ENCODE measurements around the genes HLA-E and PPP1R18.

DNA sequence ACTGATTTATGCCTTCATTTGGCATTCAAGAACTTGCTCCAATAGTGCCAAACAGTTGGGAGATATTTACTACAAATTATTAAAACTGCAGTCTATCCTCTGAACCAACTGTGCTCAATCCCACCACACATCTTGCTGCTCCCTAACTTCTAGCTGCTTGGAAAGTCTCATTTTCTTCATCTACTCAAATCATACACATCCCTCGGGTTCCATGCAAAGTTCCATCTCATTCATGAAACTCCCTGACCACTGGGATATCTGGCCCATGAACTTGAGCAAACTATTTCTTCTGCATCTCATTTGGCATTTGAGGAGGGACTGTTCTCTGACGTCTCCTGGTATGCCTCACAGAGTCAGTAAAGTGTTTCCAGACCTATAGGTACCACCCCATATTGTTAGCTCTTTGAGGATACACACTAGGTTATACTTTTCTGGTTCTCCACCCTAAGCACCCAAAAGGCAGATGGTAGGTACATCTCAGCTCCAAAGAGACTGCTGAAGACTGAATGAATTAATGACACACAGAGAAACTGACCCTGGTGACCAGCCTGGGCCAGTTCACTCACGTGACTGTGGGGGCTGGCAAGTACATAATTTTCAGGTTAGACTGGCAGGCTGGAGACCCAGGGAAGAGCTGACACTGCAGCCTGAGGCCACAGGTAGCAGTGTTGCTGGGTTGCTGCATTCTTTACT lies 36.7 kb upstream of the TRIM39 start:
- RAMPAGE, long total RNA = no peak
- RRBS = no CpG with 5 or more reads among the region's 3 CpGs
PRO-cap:
- standard = no peak
- CoPRO, capped RNA only, 2 experiments = no peak in any of the 2 experiments
- CoPRO, capped and uncapped RNA, 2 experiments = no peak in any of the 2 experiments
- CoPRO, uncapped RNA only, 2 experiments = peak in 1 of 2 experiments; most common minus-strand start position 391 of the sequence (in 1)
CAGE:
- cytosol, long polyA plus RNA = no peak
- long polyA plus RNA = no peak
- nucleolus, long total RNA = no peak
- nucleus, long polyA plus RNA = no peak

DNA sequence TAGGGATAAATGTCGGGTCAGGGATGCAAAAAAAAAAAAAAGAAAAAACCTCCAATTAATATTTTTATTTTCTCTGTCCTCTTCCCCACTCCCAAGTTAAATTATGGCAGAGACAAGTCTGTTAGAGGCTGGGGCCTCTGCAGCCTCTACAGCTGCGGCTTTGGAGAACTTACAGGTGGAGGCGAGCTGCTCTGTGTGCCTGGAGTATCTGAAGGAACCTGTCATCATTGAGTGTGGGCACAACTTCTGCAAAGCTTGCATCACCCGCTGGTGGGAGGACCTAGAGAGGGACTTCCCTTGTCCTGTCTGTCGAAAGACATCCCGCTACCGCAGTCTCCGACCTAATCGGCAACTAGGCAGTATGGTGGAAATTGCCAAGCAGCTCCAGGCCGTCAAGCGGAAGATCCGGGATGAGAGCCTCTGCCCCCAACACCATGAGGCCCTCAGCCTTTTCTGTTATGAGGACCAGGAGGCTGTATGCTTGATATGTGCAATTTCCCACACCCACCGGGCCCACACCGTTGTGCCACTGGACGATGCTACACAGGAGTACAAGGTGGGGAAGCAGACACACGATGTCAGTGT lies 2.6 kb downstream of the TRIM39 start:
- RAMPAGE, long total RNA = no peak
- RRBS = 100% methylated on average over 1 of the region's 16 CpGs
PRO-cap:
- standard = no peak
- CoPRO, capped RNA only, 2 experiments = no peak in any of the 2 experiments
- CoPRO, capped and uncapped RNA, 2 experiments = no peak in any of the 2 experiments
- CoPRO, uncapped RNA only, 2 experiments = no peak in any of the 2 experiments
CAGE:
- cytosol, long polyA plus RNA = no peak
- long polyA plus RNA = no peak
- nucleolus, long total RNA = no peak
- nucleus, long polyA plus RNA = no peak

GRCh38 chr6:30489026-30489629 lies at the start of gene HLA-E:
Gene HLA-E (plus strand): TSS chr6:30489509.
- RAMPAGE, long total RNA = start-site peak on the plus strand at chr6:30489508-30489513, 284 and 119 reads in 2 replicates
- RRBS = no CpG with 5 or more reads among the region's 26 CpGs
PRO-cap:
- standard = bidirectional peak, plus-strand start at chr6:30489512, minus-strand start at chr6:30489285
- CoPRO, capped RNA only, 2 experiments = peak in 2 of 2 experiments; most common plus-strand start chr6:30489512 (in 2); most common minus-strand start chr6:30489285 (in 1)
- CoPRO, capped and uncapped RNA, 2 experiments = peak in 2 of 2 experiments; most common plus-strand start chr6:30489512 (in 2); most common minus-strand start chr6:30489293 (in 1)
- CoPRO, uncapped RNA only, 2 experiments = peak in 2 of 2 experiments; most common plus-strand start chr6:30489509 (in 1); most common minus-strand start chr6:30489246 (in 1)
CAGE:
- cytosol, long polyA plus RNA = start-site peak on the plus strand at chr6:30489508-30489513, 575 and 541 reads in 2 replicates
- long polyA plus RNA = start-site peak on the plus strand at chr6:30489508-30489513, 323 and 416 reads in 2 replicates
- nucleolus, long total RNA = no peak
- nucleus, long polyA plus RNA = start-site peak on the plus strand at chr6:30489508-30489513, 245 and 299 reads in 2 replicates

- RAMPAGE, long total RNA = no peak
- RRBS = no CpG with 5 or more reads among the region's 11 CpGs
PRO-cap:
- standard = no peak
- CoPRO, capped RNA only, 2 experiments = no peak in any of the 2 experiments
- CoPRO, capped and uncapped RNA, 2 experiments = no peak in any of the 2 experiments
- CoPRO, uncapped RNA only, 2 experiments = no peak in any of the 2 experiments
CAGE:
- cytosol, long polyA plus RNA = no peak
- long polyA plus RNA = no peak
- nucleolus, long total RNA = no peak
- nucleus, long polyA plus RNA = no peak
These were observed 6.1 kb downstream of the HLA-E start for GRCh38 chr6:30495247-30495989.

GRCh38 chr6:30508473-30508846 lies 19.2 kb downstream of the HLA-E start:
- RAMPAGE, long total RNA = no peak
- RRBS = no CpG with 5 or more reads among the region's 1 CpG
PRO-cap:
- standard = no peak
- CoPRO, capped RNA only, 2 experiments = no peak in any of the 2 experiments
- CoPRO, capped and uncapped RNA, 2 experiments = no peak in any of the 2 experiments
- CoPRO, uncapped RNA only, 2 experiments = no peak in any of the 2 experiments
CAGE:
- cytosol, long polyA plus RNA = no peak
- long polyA plus RNA = no peak
- nucleolus, long total RNA = no peak
- nucleus, long polyA plus RNA = no peak

DNA sequence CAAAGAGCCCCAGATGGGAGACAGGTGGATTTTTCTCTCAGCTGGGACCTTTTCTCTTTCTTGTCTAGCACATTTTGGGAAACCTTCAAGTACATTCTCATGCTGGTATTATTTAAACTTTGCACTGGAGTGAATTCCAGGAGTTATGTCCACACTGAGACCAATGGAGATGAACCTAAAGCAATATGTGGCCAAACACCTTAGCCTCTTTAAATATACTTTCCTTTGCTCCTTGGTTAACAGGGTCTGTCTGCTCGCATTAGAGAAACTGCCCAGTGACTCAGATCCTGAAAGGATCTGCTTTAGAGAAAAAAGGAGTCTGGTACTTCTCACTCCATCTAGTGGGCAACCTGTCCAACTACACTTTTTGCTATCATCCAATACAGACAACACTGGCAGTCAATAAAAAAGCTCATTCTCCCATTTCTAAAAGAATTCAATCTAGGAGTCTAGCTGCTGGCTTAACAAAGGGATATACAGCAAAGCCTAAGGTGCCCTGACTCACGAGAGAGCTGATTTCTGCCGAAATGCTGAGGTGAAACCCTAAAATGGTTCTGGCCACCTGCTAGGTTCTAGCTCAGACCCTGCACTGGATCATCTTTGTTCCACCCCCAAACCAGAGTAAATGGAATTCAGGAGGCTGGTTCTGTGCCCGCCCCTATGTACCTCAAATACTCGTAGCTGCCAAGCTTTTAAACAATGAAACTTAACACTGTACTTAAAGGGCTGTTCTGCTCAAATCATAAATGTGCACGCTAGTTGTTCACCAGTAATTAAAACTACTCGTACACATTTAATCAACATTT lies 11.6 kb downstream of the GNL1 start:
- RAMPAGE, long total RNA = no peak
- RRBS = no CpG with 5 or more reads among the region's 7 CpGs
PRO-cap:
- standard = no peak
- CoPRO, capped RNA only, 2 experiments = no peak in any of the 2 experiments
- CoPRO, capped and uncapped RNA, 2 experiments = no peak in any of the 2 experiments
- CoPRO, uncapped RNA only, 2 experiments = peak in 2 of 2 experiments; most common minus-strand start position 404 of the sequence (in 1)
CAGE:
- cytosol, long polyA plus RNA = no peak
- long polyA plus RNA = no peak
- nucleolus, long total RNA = no peak
- nucleus, long polyA plus RNA = no peak

GRCh38 chr6:30552406-30553088 lies 3.7 kb downstream of the GNL1 start:
- RAMPAGE, long total RNA = no peak
- RRBS = no CpG with 5 or more reads among the region's 9 CpGs
PRO-cap:
- standard = no peak
- CoPRO, capped RNA only, 2 experiments = no peak in any of the 2 experiments
- CoPRO, capped and uncapped RNA, 2 experiments = no peak in any of the 2 experiments
- CoPRO, uncapped RNA only, 2 experiments = no peak in any of the 2 experiments
CAGE:
- cytosol, long polyA plus RNA = no peak
- long polyA plus RNA = no peak
- nucleolus, long total RNA = no peak
- nucleus, long polyA plus RNA = no peak

- RAMPAGE, long total RNA = no peak
- RRBS = no CpG with 5 or more reads among the region's 16 CpGs
PRO-cap:
- standard = bidirectional peak, plus-strand start at chr6:30616273, minus-strand start at chr6:30615989; bidirectional peak, plus-strand start at chr6:30616856, minus-strand start at chr6:30616572
- CoPRO, capped RNA only, 2 experiments = peak in 1 of 2 experiments; most common plus-strand start chr6:30616405 (in 1); most common minus-strand start chr6:30616355 (in 1)
- CoPRO, capped and uncapped RNA, 2 experiments = no peak in any of the 2 experiments
- CoPRO, uncapped RNA only, 2 experiments = peak in 2 of 2 experiments; most common minus-strand start chr6:30616355 (in 1)
CAGE:
- cytosol, long polyA plus RNA = no peak
- long polyA plus RNA = start-site peak on the minus strand at chr6:30616646-30616678, 42 and 38 reads in 2 replicates
- nucleolus, long total RNA = no peak
- nucleus, long polyA plus RNA = no peak
These were observed 609 bp downstream of the PPP1R10 start for GRCh38 chr6:30616188-30617079.

GRCh38 chr6:30647645-30648027 lies 703 bp downstream of the C6orf136 start:
- RAMPAGE, long total RNA = no peak
- RRBS = 3% methylated on average over 7 of the region's 31 CpGs
PRO-cap:
- standard = bidirectional peak, plus-strand start at chr6:30647853, minus-strand start at chr6:30647757
- CoPRO, capped RNA only, 2 experiments = peak in 2 of 2 experiments; most common plus-strand start chr6:30647849 (in 1); most common minus-strand start chr6:30647787 (in 2)
- CoPRO, capped and uncapped RNA, 2 experiments = peak in 2 of 2 experiments; most common plus-strand start chr6:30647849 (in 1); most common minus-strand start chr6:30647787 (in 2)
- CoPRO, uncapped RNA only, 2 experiments = peak in 1 of 2 experiments; most common minus-strand start chr6:30647969 (in 1)
CAGE:
- cytosol, long polyA plus RNA = no peak
- long polyA plus RNA = no peak
- nucleolus, long total RNA = no peak
- nucleus, long polyA plus RNA = no peak

- RAMPAGE, long total RNA = start-site peak on the minus strand at chr6:30686635-30686688, 434 and 146 reads in 2 replicates
- RRBS = 2% methylated on average over 14 of the region's 51 CpGs
PRO-cap:
- standard = bidirectional peak, plus-strand start at chr6:30686763, minus-strand start at chr6:30686683; bidirectional peak, plus-strand start at chr6:30686995, minus-strand start at chr6:30687003
- CoPRO, capped RNA only, 2 experiments = peak in 2 of 2 experiments; most common plus-strand start chr6:30686763 (in 2); most common minus-strand start chr6:30686666 (in 2)
- CoPRO, capped and uncapped RNA, 2 experiments = peak in 1 of 2 experiments; most common plus-strand start chr6:30686766 (in 1); most common minus-strand start chr6:30686640 (in 1)
- CoPRO, uncapped RNA only, 2 experiments = no peak in any of the 2 experiments
CAGE:
- cytosol, long polyA plus RNA = no peak
- long polyA plus RNA = no peak
- nucleolus, long total RNA = no peak
- nucleus, long polyA plus RNA = start-site peak on the minus strand at chr6:30686643-30686683, 75 and 17 reads in 2 replicates
These were observed at the start of gene PPP1R18 for GRCh38 chr6:30686323-30687094. Gene PPP1R18 (minus strand): TSS chr6:30686645.

GRCh38 chr6:30720696-30721908 lies 950 bp downstream of the TUBB start:
- RAMPAGE, long total RNA = no peak
- RRBS = 2% methylated on average over 10 of the region's 94 CpGs
PRO-cap:
- standard = bidirectional peak, plus-strand start at chr6:30720846, minus-strand start at chr6:30720872; bidirectional peak, plus-strand start at chr6:30720958, minus-strand start at chr6:30720947; bidirectional peak, plus-strand start at chr6:30721584, minus-strand start at chr6:30721386
- CoPRO, capped RNA only, 2 experiments = peak in 2 of 2 experiments; most common plus-strand start chr6:30720978 (in 2); most common minus-strand start chr6:30720951 (in 2)
- CoPRO, capped and uncapped RNA, 2 experiments = peak in 1 of 2 experiments; most common plus-strand start chr6:30721638 (in 1); most common minus-strand start chr6:30721364 (in 1)
- CoPRO, uncapped RNA only, 2 experiments = peak in 2 of 2 experiments; most common plus-strand start chr6:30720820 (in 1); most common minus-strand start chr6:30720918 (in 1)
CAGE:
- cytosol, long polyA plus RNA = no peak
- long polyA plus RNA = no peak
- nucleolus, long total RNA = no peak
- nucleus, long polyA plus RNA = no peak

DNA sequence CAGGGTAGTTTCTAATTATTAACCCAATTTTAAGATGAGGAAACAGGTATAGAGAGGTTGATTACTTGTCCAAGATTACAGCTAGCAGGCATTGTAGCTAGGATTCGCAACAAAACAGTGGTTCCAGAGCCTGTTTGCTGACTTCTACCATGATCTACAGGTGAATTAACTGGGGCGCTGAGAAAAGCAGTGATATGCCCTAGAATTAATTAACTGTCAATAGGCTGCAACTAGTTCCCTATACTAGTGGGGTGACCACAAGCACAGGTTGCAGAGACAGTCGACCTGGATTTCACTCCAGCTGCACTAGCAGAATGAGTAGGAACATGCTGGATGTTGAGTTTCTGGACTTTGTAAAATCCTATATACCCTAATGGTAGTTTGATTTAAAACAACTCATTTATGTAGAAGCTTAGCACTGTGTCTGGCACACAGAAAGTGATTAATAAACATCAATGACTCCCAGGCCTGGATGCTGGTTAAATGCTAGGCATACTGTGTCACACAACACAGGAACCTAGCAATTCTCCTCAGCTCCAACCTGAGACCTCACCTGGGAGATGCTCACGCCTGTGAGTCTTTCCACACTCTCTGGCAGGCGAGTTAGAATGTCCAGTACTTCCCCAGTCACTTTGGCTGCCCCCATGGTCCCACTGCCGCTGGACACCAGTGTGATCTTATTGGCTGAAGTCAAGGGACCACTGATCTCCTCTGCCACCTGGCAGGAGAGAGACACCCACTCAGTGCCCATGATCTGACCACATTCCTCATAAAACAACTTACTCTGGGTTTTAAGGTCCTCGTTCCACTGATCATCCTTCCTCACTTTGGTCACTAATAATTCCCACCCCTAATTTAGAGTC lies 9.5 kb downstream of the TUBB start:
- RAMPAGE, long total RNA = no peak
- RRBS = no CpG with 5 or more reads among the region's 7 CpGs
PRO-cap:
- standard = no peak
- CoPRO, capped RNA only, 2 experiments = no peak in any of the 2 experiments
- CoPRO, capped and uncapped RNA, 2 experiments = no peak in any of the 2 experiments
- CoPRO, uncapped RNA only, 2 experiments = peak in 2 of 2 experiments; most common plus-strand start position 258 of the sequence (in 1); most common minus-strand start position 201 of the sequence (in 1)
CAGE:
- cytosol, long polyA plus RNA = no peak
- long polyA plus RNA = no peak
- nucleolus, long total RNA = no peak
- nucleus, long polyA plus RNA = no peak

GRCh38 chr6:30740376-30740638 lies 2.2 kb downstream of the FLOT1 start:
- RAMPAGE, long total RNA = no peak
- RRBS = no CpG with 5 or more reads among the region's 3 CpGs
PRO-cap:
- standard = no peak
- CoPRO, capped RNA only, 2 experiments = no peak in any of the 2 experiments
- CoPRO, capped and uncapped RNA, 2 experiments = no peak in any of the 2 experiments
- CoPRO, uncapped RNA only, 2 experiments = no peak in any of the 2 experiments
CAGE:
- cytosol, long polyA plus RNA = no peak
- long polyA plus RNA = no peak
- nucleolus, long total RNA = no peak
- nucleus, long polyA plus RNA = no peak

DNA sequence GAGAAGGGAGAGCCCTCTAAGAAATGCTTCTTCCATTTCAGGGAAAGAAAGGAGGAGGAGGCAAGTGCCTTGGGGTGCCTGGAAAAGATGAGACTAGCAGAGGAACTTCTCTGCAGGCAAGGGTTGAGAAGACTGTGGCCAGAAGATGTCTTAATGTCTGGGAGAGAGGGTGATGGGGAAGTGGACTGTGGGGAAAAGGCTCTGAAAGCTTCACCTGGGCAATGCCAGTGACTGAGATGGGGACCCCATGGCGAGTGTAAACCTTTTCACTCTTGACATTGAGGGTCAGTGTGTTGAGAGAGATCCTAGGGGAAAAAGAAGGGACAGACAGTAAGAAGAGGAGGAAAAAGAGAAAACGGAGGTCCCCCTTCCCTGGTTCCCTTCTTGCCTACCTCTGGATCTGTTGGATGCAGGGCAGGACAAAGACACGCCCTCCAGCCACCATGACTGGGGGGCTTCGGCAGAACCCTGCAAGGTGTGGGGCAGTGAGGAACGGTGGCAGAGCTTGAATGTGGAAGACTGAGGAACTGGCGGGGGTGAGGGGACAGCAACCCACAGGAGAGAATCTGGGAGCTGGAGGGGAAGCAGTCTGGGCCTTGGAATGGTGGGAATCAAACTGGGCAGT lies 975 bp downstream of the FLOT1 start:
- RAMPAGE, long total RNA = no peak
- RRBS = no CpG with 5 or more reads among the region's 6 CpGs
PRO-cap:
- standard = no peak
- CoPRO, capped RNA only, 2 experiments = no peak in any of the 2 experiments
- CoPRO, capped and uncapped RNA, 2 experiments = no peak in any of the 2 experiments
- CoPRO, uncapped RNA only, 2 experiments = peak in 1 of 2 experiments; most common minus-strand start position 307 of the sequence (in 1)
CAGE:
- cytosol, long polyA plus RNA = no peak
- long polyA plus RNA = no peak
- nucleolus, long total RNA = no peak
- nucleus, long polyA plus RNA = no peak

DNA sequence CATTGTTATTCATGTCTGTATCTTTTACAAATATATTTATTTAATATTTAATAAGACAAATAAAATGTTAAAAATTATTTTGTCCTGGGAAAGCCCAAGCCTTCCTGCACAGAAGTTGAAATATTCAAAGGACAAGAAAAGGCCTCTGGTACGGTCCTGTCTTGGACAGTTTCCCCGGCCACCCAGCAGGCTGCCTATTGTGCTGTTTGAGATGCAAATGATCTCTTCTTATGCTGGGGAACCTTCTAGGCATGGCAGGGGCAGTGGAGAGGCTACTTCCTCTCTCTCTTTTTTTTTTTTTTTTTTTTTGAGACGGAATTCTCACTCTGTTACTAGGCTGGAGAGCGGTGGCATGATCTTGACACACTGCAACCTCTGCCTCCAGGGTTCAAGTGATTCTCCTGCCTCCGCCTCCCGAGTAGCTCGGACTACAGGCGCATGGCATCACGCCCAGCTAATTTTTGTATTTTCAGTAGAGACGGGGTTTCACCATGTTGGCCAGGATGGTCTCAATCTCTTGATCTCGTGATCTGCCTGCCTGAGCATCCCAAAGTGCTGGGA lies 45.9 kb upstream of the DDR1 start:
- RAMPAGE, long total RNA = no peak
- RRBS = no CpG with 5 or more reads among the region's 11 CpGs
PRO-cap:
- standard = no peak
- CoPRO, capped RNA only, 2 experiments = no peak in any of the 2 experiments
- CoPRO, capped and uncapped RNA, 2 experiments = no peak in any of the 2 experiments
- CoPRO, uncapped RNA only, 2 experiments = no peak in any of the 2 experiments
CAGE:
- cytosol, long polyA plus RNA = no peak
- long polyA plus RNA = no peak
- nucleolus, long total RNA = no peak
- nucleus, long polyA plus RNA = no peak

DNA sequence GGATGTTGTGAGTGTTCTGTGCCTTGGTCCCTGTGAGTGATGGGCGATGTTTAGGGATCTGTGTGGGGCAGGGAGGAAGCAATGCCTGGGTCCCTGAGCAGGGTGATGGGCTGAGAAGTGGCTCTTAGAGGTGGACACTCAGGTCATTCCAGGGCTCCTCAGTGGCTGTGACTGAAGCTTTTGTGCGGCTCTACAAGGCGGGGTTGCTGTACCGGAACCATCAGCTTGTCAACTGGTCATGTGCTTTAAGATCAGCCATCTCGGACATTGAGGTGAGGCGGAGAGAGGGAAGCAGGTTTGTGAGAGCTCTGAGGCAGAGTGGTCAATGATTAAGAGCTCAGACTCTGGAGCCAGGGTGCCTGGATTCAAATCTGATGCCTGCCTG lies 2.9 kb downstream of the VARS2 start:
- RAMPAGE, long total RNA = no peak
- RRBS = no CpG with 5 or more reads among the region's 6 CpGs
PRO-cap:
- standard = no peak
- CoPRO, capped RNA only, 2 experiments = no peak in any of the 2 experiments
- CoPRO, capped and uncapped RNA, 2 experiments = no peak in any of the 2 experiments
- CoPRO, uncapped RNA only, 2 experiments = no peak in any of the 2 experiments
CAGE:
- cytosol, long polyA plus RNA = no peak
- long polyA plus RNA = no peak
- nucleolus, long total RNA = no peak
- nucleus, long polyA plus RNA = no peak

DNA sequence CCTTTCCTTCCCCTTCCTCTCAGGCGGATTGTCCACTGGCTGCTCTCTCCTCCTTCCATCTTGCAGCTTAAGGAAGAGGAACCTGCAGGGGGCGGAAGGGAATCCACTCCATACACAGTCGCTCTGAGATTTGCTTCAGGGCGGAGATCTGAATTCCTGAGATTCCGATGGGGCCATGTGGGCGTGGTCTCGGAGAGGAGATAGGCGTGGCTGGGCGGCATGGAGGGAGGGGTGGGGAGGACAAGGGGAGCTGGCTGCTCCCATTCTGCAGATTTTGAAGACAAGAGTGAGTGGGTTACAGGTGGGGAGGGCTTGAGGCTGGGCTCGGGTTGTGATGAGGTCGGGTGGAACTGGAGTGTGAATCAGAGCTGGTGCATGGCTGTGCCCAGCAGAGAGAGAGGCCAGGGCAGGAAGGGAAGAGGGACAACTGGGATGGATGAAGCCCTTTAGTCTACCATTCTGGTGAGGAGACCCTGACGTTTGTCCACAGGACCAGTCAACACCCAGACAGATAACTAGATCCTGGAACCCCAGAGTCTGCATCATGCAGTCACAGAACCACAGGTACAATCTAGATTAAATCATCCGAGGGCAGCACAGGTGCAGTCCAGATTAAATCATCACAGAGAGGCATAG lies 2.0 kb downstream of the MUCL3 start:
- RAMPAGE, long total RNA = no peak
- RRBS = no CpG with 5 or more reads among the region's 13 CpGs
PRO-cap:
- standard = no peak
- CoPRO, capped RNA only, 2 experiments = no peak in any of the 2 experiments
- CoPRO, capped and uncapped RNA, 2 experiments = no peak in any of the 2 experiments
- CoPRO, uncapped RNA only, 2 experiments = no peak in any of the 2 experiments
CAGE:
- cytosol, long polyA plus RNA = no peak
- long polyA plus RNA = no peak
- nucleolus, long total RNA = no peak
- nucleus, long polyA plus RNA = no peak

All from K562 (cell line).